ENCODE measurements around the genes PDE1B, OR6C74 and OR2AP1.

- PRO-cap, 4 experiments = no peak in any of the 4 experiments
- RAMPAGE, long total RNA, 4 experiments = no peak in any of the 4 experiments
Measured at GRCh38 chr12:54220196-54220617, 31.4 kb upstream of the SMUG1 start.

GRCh38 chr12:54273590-54274212, 6.2 kb downstream of the CBX5 start:
- PRO-cap, 4 experiments = no peak in any of the 4 experiments
- RAMPAGE, long total RNA, 4 experiments = no peak in any of the 4 experiments

DNA sequence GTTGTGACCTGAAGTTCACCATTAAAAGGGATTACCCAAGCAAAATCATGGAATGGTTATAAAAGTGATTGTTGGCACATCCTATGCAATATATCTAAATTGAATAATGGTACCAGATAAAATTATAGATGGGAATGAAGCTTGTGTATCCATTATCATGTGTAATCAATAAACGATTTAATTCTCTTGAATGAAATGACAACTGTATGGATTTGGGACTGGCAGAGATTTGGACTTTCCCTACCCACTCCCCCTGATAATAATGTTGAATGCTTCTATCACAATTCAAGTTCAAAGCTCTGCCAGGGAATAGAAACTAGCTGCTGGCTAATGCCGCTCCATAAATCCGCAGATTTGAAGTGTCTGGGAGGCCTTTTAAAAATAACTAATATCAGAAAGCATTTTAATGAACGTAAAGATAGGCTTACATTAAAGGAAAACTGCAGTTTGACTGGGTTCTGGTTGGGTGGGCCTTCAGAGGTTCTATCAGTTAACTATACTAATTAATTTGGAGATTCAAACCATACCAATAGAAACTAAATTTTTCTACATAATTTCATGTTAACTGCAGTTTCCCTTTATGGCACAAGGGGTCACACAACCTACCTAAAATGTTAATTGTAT, 4.6 kb downstream of the HNRNPA1 start:
- PRO-cap, 4 experiments = no peak in any of the 4 experiments
- RAMPAGE, long total RNA, 4 experiments = no peak in any of the 4 experiments

DNA sequence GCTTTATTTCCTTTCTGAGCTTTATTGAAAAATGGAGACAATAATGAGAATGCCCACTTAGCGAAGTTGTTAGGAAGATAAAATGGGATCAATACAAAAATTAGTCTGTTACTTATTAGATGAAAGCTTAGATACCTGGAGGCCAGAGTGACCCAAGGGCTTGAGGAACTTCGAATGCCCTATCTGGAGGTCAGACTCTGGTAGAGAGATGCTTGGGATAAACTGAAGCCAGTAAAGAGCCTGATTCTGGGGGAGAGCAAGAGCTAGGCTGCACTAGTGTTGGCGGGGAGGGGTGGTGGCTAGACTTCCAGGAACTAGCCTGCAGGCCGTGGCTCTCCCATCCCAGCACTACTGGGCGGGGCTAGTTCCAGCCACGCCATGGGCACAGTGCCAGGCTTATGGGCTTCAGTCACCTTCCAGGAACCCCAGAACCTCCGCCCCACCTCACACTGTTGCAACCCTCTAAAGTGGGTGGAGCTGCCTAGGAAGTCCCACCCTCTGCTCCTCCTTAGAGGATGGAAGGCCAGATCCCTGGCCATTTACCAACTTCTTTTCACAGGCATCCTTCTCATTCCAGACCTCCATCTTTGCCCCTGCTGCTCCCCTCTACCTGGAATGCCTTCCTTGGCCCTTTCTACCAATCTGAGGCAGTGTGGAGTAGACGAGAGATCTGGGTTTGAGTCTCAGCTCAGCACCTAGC, 6.2 kb upstream of the NFE2 start:
- PRO-cap, 4 experiments = peak in 3 of 4 experiments; most common minus-strand start position 308 of the sequence (in 3)
- RAMPAGE, long total RNA, 4 experiments = no peak in any of the 4 experiments

DNA sequence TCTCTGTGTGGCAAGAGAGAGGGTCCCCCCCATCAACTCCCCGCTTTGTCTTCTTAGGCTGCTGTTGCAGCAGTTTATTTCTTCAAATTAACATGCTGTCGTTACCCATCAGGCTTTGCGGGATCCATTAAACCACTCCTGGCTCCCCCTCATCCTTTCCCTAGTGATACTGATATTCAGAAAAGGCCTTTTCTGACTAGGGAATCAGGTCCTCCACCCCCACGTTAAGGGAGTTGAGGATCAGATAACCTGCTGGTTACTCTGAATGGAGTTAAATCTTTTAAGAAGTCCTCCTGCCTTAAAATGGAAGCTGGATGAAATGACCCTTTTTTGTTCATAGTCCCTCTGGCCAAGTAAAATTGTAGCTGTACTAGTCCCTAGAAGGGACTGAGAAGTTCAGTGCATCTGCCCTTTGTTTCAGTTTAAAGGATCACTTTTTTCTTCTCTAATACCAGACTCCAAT, 15.2 kb downstream of the GPR84 start:
- PRO-cap, 4 experiments = no peak in any of the 4 experiments
- RAMPAGE, long total RNA, 4 experiments = no peak in any of the 4 experiments

DNA sequence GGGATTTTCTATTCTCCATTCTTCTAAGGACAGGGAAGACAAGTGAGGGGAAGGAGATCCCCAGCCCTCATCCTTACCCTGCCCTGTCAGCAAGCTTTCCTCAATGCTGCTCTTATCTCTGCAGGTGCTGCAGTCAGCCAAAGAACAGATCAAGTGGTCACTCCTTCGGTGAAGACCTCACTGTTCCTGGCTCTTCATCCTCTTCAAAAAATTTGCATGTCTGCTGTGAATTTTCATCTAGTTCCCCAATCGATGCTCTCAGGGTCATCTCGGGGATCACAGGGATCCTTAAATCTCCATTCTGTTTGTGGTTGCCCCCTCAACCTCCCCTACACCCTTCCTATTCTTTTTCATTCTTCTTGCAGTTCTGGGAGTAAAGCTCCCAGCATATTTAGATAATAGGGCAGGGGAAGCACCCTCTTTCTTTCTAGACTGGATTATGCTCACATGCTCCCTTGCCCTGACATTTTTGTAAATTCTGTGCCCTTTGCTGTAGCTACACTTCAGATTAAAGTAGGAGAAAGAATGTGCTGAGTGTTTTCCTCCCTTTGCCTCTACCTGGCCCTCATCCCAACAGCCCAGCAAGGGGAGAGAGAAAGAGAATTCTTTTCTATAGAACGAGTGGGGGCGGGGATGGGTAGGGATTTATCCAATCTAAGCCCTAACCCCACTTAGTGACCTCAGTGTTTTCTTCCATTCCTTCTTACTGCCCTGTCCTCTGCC, 13.8 kb downstream of the GPR84 start:
- PRO-cap, 4 experiments = no peak in any of the 4 experiments
- RAMPAGE, long total RNA, 4 experiments = no peak in any of the 4 experiments

- PRO-cap, 4 experiments = no peak in any of the 4 experiments
- RAMPAGE, long total RNA, 4 experiments = no peak in any of the 4 experiments
Measured at GRCh38 chr12:54356282-54356871, 7.9 kb downstream of the GPR84 start.

DNA sequence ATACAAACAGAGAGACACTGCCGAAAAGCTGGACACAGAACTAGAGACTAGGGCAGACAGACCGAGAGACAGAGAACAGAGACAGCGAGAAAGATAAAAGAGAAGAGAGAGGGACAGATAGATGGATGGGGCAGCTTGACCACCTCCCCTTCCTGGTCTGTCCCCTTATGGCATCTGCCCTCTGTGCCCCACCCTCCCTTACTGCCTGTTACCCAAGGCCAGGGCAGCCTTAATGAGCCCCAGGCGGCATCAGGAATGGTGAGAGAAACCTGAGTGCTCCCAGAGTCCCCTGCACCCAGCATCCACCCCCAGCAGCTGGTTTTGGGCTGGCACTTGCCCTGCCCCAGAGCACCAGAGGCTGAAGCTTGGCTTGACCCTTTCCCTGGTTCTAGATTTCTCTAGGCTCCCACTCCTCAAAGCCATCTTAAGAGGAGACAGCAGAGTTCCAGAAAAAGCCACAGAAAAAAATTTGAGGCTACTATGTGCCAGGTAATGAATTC, 1.9 kb upstream of the ZNF385A start:
- PRO-cap, 4 experiments = no peak in any of the 4 experiments
- RAMPAGE, long total RNA, 4 experiments = no peak in any of the 4 experiments

GRCh38 chr12:54394186-54394545, 9.6 kb upstream of the ZNF385A start:
- PRO-cap, 4 experiments = no peak in any of the 4 experiments
- RAMPAGE, long total RNA, 4 experiments = no peak in any of the 4 experiments

DNA sequence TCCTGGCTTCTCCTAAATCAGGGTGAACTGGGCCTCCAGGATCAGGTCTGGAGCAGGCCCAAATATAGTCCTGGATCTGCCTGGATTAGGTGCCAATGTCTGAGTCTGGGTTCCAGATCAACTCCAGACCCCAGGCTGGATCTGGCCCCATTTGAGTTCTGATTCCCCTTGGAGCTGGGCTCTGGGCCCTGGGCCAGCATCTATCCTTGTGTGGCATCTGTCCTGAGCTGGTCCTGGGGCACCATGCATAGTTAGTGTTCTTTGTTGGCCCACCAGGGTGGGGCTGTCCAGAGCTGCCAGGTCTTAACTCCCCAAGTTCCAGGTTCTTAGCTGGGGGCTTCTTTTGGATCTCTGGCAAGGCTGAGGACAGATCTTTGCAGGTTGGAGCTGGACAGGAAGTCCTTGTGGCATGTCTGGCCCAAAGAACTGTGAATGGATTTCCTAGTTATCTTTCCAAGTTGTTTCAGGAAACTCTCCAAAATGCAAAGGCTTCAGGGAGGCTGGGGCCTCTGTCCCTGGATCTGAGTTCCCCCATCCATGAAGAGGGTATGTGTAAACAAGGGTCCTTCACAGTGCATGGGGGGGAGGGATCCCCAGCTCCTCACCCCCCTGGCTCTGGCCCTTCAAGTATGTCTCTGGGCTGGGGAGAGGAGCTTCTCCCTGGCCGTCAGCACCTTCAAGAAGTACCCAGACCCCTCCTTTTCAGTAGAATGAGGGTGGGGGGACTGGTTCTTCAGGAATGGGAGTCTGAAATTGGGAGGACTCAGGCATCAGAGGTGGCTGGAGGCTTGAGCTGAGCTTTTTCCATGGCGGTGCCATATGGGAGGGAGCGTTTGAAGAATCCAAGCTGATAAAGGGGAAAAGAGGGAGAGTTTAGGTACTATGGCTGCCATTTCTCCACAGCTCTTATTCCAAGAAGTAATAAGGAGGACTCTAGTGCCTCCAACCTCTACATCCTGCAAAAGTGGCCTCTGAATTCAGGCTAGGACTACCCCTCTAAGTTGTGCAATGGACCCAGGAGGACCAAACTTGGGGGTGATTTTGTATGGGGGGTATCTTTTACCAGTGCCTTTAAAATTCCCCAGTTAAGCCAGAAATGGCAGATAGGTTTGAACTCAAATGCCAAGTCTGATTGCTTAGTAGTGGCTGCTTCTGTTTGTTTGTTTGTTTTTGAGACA, 11.4 kb upstream of the ZNF385A start:
- PRO-cap, 4 experiments = no peak in any of the 4 experiments
- RAMPAGE, long total RNA, 4 experiments = no peak in any of the 4 experiments

- PRO-cap, 4 experiments = no peak in any of the 4 experiments
- RAMPAGE, long total RNA, 4 experiments = no peak in any of the 4 experiments
Measured at GRCh38 chr12:54424682-54425276, 5.7 kb upstream of the ITGA5 start.

DNA sequence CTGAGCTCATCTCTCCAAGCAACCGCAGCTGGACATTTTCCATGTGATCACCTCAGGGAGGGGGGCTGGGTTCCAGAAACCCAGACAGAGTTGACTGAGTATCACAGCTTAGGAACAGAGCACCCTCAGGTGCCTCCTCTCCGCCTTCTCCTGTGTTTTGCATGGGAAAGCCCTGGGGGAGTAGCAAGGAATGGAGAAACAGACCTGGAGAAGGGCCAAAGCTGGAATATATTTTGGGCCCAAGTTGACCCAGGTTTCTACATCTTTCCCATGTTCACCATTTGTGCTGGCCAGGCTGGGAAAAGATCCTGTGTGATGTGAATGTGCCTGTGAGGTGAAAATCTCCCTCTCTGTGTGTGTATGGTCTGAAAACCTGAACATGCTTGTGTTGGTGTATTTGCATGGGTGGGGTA, 8.2 kb upstream of the ITGA5 start:
- PRO-cap, 4 experiments = no peak in any of the 4 experiments
- RAMPAGE, long total RNA, 4 experiments = no peak in any of the 4 experiments

GRCh38 chr12:54548977-54549769, at the start of gene PDE1B:
Gene PDE1B, plus strand, starts transcription at chr12:54549601.
- PRO-cap, 4 experiments = peak in 2 of 4 experiments; most common plus-strand start chr12:54549546 (in 2); most common minus-strand start chr12:54549409 (in 1)
- RAMPAGE, long total RNA, 4 experiments = no peak in any of the 4 experiments

DNA sequence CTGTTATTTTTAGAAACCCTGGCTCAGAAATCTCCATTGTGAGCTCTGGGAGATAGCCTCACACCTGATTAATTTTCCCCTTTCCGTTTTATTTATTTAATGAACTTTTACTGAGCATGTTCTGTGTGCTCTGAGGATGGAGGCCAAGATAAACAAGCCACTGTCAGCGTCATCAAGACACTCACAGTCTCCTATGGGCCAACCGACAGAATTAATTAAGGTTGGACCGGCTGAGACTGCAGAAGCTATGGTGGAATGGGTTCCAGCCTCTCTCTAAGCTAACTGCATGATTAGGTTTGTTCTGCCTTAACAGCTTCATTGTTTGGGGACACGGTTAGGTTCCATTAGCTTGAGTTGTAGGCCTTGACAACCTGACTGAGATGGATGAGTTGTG, 13.6 kb downstream of the PDE1B start:
- PRO-cap, 4 experiments = no peak in any of the 4 experiments
- RAMPAGE, long total RNA, 4 experiments = no peak in any of the 4 experiments

GRCh38 chr12:55244192-55244715, at the start of gene OR6C74:
Gene OR6C74, plus strand, starts transcription at chr12:55244609.
- PRO-cap, 4 experiments = no peak in any of the 4 experiments
- RAMPAGE, long total RNA, 4 experiments = no peak in any of the 4 experiments

DNA sequence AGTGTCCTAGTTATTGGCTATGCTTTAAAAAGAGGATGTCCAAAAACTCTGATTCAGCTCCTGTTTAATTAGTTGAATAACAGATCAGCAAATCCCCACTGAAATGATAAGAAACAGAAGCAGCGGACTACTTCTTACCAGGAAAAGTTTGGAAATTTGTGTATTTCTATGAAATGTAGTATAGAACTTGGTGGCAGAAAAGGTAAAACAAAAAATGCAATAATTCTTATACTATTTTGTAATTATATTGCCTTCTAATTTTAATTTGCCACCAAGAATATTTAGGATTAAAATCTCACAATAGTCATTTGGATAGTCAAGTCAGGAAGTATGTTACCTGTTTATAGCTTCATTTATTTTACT, at the start of gene OR2AP1:
OR2AP1 (plus strand) TSS at position 276 of the 363 bp plus-strand sequence.
- PRO-cap, 4 experiments = no peak in any of the 4 experiments
- RAMPAGE, long total RNA, 4 experiments = no peak in any of the 4 experiments

DNA sequence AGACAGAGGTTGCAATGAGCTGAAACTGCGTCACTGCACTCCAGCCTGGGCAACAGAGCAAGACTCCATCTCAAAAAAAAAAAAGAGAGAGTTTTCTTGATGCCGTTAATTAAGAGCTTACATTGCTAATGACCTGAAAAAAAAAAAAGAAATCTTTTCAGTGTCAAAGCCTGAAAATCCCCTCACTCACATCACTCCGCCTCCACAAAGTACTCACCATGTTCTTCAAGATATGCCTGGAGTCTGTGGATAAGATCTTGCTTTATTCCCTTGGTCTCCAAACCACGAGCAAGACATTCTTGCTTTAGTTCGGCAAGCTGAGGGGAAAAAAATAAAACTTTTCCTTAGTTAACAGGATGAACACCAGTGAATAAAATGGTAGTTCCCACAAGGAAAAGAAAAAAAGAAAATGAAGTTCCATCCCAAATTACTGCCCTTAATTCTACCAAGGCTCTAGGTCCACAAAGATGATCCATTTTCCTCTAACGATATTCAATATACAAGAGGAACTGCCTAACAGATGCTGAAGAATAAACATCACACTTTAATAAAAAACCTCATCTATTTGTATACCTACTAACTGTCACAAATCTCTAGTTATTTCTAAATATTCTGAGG, 14.0 kb downstream of the SARNP start:
- PRO-cap, 4 experiments = no peak in any of the 4 experiments
- RAMPAGE, long total RNA, 4 experiments = no peak in any of the 4 experiments

DNA sequence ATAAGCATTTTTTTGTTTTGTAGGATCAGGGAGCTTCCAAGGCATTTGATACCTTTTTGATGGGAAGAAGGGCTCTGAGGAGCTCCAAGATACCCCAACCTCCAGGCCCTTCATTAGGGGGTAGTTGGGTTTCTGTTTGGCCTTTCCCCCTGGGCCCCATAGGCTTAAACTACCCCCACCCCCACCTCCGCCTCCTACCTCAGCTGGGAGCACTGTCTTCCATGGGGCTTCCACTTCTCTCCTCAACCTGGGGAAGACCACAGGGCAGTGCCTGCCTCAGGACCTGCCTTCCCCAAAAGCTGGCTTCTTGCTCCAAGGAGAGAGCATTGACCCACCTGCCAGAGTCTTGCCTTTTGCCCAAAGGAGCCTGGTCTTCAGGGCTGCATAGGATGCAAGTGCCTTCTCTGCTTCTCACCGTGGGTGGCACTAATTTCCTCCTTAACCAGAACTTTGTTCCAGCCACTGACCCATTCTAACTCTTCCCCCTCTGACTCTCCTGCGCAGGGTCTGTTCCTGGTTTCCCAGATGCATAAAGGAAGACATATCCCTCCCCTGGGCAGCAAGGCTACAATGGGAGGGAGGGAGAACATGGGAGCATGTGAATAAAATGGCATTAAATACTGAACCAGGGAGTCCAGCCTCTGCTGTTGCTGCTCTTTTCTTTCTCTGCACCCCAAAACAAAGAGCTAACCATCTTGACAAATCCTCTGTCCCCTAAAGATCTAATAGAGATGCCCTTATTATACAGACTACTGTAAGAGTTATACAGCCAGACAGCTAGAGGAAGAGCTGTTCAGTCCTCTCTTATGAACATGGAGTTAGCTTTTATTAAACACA, 6.5 kb upstream of the DNAJC14 start:
- PRO-cap, 4 experiments = no peak in any of the 4 experiments
- RAMPAGE, long total RNA, 4 experiments = no peak in any of the 4 experiments

DNA sequence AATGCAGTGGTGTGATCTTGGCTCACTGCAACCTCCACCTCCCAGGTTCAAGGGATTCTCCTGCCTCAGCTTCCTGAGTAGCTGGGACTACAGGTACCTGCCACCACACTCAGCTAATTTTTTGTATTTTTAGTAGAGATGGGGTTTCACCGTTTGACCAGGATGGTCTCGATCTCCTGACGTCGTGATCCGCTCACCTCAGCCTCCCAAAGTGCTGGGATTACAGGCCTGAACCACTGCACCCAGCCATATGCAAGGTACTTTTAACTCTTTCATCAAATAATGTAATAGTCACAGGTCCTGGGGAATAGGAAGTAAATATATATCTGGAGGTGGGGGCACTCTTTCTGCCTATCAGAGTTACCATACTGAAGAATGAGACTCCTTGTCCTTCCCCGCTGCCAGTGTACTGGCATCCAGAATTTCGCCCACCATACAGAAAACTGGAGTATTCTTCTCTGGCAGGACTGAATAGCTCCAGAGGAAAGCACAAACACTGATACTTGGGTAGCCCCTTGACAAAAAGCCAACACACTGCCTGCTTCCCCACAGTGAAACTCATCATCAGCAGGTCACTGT, 14.2 kb upstream of the MMP19 start:
- PRO-cap, 4 experiments = no peak in any of the 4 experiments
- RAMPAGE, long total RNA, 4 experiments = no peak in any of the 4 experiments

DNA sequence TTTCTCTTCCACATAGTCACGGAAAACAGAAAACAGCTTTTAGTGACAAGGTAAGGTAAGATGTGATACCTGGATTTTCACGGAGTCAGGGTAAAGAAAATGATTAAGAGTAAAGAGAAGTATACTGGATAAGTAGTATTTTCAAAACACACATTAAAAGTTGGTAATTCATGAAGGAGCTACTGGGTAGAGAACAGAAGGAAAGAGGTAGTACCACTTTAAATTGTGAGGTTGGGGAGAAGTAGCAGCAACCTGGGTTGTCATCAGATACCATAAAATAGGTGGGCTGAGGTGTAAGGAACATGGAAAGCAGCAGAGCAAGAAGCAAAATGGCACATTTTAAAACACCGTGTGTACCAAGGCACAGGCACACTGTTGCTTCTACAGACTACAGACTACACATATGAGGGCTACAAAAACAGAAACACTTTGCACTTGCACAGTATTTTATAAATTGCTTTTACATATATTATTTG, 1.9 kb downstream of the PYM1 start:
- PRO-cap, 4 experiments = no peak in any of the 4 experiments
- RAMPAGE, long total RNA, 4 experiments = no peak in any of the 4 experiments